Heart left ventricle (tissue), 7 donors: ENCODE measurements around the genes USP17L12 and USP17L25.

DNA sequence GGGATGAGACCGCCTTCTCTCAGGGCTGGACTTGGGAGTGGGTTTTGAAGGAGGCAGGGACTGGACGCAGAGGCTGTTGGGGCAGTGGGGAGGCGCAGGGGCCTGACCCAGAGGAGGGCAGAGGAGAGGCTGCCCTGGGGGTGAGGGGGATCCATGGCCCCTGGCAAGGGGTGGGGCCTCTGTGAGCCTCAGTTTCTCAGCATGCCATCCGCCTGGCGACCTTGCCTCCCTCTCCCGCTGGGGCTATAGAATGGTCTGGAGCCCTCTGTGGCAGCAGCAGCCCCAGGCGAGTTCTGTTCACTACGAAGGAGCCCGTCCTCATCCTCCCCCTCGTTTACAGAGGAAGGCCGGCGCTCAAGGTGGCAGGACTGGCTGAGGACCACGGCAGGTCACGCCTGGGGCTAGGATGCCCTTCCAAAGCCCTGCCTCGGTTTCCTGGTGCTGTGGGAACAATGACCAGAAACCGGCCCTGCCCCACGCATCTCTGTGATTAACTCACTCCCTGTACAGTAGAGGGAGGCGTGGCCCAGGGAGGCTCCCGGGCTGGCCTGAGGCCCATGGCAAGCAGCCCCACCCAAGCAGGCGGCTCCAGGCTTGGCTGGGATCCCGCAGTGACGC lies 16.1 kb upstream of the SH3TC1 start:
- PRO-cap, 6 experiments, result peak in 1 of 6 experiments; most common minus-strand start position 304 of the sequence (in 1)
- RAMPAGE, long total RNA, 2 experiments, result no peak in any of the 2 experiments
- RRBS, result 12% methylated on average over 7 of the region's 22 CpGs

DNA sequence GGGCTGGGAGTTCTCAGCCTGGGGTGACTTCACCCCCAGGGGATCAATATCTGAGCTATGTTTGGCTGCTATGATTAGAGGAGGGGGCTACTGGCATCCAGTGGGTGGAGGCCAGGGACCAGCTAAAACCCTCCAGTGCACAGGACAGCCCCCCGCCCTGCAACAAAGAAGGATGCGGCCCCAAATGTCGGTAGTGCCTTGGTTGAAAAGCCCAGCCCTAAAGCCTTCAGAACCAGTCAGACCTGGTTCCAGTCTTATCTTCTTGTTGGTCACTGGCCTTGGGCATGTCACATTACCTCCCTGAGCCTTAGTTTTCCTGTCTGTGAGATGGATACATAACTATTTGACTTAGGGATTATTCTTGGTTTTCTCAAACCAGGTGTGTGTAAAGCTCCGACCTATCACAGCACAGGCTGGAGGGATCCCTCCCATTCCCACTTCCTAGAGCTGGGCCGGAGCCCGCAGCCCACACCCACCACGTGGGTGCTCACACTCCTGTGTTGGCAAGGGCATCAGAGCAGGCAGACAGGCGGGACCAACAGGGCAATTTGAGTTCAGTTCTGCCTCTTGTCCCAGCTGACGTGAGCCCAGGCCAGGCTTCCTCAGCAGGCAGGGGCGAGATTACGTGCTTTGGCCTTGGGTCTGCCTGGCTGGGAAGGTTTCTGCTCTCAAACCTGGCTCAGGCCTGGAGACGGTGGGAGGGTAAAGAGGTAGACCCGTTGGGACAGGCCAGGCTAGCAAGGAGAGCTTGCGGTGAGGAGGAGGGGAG lies 952 bp upstream of the SH3TC1 start:
- PRO-cap, 6 experiments, result no peak in any of the 6 experiments
- RAMPAGE, long total RNA, 2 experiments, result no peak in any of the 2 experiments
- RRBS, result no CpG with 5 or more reads among the region's 14 CpGs

DNA sequence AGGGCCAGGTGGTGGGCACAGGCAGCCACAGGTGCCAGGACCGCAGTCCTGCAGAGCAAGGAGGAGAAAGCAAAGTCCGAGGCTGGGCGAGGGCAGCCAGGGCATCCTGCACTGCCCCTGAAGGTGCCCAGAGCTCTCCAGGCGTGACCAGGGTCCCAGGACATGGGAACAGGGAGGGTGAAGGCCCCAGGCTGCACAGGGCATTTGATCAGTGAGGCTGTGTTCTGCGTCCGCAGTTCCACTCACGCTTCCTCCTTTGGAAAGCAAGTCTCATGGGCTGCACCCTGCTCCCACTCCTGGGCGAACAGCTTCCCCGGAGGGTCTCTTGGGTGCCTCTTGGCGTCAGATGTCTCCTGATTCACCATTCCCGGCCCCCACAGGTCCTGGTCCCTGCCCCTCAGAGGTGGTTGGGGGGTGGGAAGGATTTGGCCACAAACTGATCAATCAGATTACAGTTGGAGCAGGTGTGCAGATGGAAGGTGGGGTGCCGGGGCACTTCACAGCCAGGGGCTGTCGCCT lies 3.1 kb downstream of the SH3TC1 start:
- PRO-cap, 6 experiments, result no peak in any of the 6 experiments
- RAMPAGE, long total RNA, 2 experiments, result no peak in any of the 2 experiments
- RRBS, result 93% methylated on average over 2 of the region's 13 CpGs

- PRO-cap, 6 experiments, result no peak in any of the 6 experiments
- RAMPAGE, long total RNA, 2 experiments, result no peak in any of the 2 experiments
- RRBS, result 100% methylated on average over 3 of the region's 20 CpGs
Measured at GRCh38 chr4:8218138-8218799, 19.2 kb downstream of the SH3TC1 start.

GRCh38 chr4:8222664-8223610 lies 23.8 kb downstream of the SH3TC1 start:
- PRO-cap, 6 experiments, result no peak in any of the 6 experiments
- RAMPAGE, long total RNA, 2 experiments, result no peak in any of the 2 experiments
- RRBS, result no CpG with 5 or more reads among the region's 17 CpGs

GRCh38 chr4:8309172-8309956 lies 39.8 kb downstream of the HTRA3 start:
- PRO-cap, 6 experiments, result peak in 1 of 6 experiments; most common minus-strand start chr4:8309313 (in 1)
- RAMPAGE, long total RNA, 2 experiments, result no peak in any of the 2 experiments
- RRBS, result 23% methylated on average over 7 of the region's 22 CpGs

GRCh38 chr4:8340673-8341408 lies 71.3 kb downstream of the HTRA3 start:
- PRO-cap, 6 experiments, result no peak in any of the 6 experiments
- RAMPAGE, long total RNA, 2 experiments, result no peak in any of the 2 experiments
- RRBS, result no CpG with 5 or more reads among the region's 13 CpGs

- PRO-cap, 6 experiments, result no peak in any of the 6 experiments
- RAMPAGE, long total RNA, 2 experiments, result no peak in any of the 2 experiments
- RRBS, result no CpG with 5 or more reads among the region's 14 CpGs
Measured at GRCh38 chr4:8357625-8358484, 82.7 kb downstream of the ACOX3 start.

GRCh38 chr4:8394149-8394653 lies 46.3 kb downstream of the ACOX3 start:
- PRO-cap, 6 experiments, result peak in 2 of 6 experiments; most common minus-strand start chr4:8394381 (in 2)
- RAMPAGE, long total RNA, 2 experiments, result no peak in any of the 2 experiments
- RRBS, result no CpG with 5 or more reads among the region's 23 CpGs

DNA sequence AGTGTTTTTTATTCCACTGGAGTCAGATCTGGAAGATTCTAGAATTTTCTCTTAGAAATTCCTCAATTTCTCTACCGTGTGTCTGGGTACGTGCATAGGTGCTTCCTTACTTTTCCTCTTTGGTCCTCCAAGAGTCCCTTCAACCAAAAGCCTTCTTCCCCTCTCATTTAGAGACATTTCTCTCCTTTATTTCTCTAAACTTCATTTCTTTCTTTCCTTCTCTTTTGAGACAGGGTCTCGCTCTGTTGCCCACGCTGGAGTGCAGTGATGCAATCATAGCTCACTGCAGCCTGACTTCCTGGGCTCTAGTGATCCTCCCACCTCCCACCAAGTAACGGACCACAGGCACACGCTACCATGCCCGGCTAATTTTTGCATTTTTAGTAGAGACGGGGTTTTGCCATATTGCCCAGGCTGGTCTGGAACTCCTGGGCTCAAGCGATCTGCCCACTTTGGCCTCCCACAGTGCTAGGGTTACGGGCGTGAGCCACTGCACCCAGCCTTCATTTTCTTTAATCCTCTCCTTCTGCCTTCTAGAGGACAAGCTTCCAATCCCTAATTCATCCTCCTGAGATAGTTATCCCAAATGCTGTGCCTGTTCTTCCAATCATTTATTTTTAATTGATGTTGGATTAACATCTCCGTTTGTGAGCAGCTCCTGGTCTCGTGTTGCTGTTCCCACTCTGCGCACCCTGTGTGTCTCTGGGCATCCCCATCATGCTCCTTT lies 42.1 kb downstream of the ACOX3 start:
- PRO-cap, 6 experiments, result no peak in any of the 6 experiments
- RAMPAGE, long total RNA, 2 experiments, result no peak in any of the 2 experiments
- RRBS, result no CpG with 5 or more reads among the region's 14 CpGs

GRCh38 chr4:8402546-8403141 lies 37.9 kb downstream of the ACOX3 start:
- PRO-cap, 6 experiments, result peak in 1 of 6 experiments; most common plus-strand start chr4:8402941 (in 1); most common minus-strand start chr4:8402877 (in 1)
- RAMPAGE, long total RNA, 2 experiments, result no peak in any of the 2 experiments
- RRBS, result no CpG with 5 or more reads among the region's 17 CpGs

DNA sequence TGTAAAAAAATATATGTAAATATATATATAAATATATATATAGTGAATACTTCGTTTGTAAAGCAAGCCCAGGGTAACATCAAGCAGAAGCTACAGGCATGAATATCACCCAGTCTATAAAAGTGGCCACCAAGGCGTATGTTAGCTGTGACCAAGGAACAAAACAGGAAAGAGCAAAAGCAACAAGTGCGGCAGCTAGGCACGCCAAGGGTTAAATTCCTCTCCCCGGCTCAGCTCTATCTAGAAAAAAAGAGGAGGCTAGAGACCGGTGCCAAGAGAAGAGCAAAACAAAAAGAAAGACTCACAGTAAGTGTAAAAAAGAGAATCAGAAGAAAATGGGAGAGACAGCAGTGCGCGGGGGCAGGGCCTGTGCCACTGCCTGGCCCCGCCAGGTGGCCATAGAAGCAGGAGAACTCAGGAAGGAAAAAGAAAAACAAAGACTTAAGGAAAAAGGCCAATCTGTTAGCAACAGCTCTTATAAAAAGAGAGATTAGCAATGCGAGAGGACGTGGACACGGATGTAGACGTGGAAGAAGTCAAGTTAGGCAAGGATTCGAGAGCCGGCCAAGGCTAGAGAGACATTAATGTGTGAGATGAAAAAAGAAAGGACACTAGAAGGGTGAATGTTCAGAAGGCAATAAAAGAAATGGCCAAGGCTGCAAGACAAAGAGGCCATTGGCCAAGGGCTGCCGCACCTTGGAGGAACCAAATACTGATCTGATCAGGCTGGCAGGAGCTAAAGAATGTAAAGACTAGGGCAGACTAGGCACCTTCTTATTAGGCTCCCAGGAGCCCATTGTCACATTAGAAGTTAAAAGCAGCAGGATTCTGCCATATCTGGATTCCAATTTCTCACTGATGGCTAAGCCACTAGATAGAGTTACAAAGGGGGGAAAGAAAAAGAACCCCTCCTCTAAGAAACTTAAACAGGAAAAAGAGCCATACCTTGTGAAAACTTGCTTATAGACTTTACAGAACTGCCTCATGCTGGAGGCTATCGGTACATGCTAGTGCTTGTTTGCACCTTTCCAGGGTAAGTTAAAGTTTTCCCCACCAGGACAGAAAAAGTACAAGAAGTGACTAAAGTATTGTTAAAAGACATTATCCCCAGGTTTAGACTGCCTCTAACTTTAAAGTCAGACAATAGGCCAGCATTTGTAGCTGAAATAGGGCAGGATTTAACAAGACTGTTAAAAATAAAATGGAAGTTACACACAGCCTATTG lies 3.0 kb downstream of the ACOX3 start:
- PRO-cap, 6 experiments, result peak in 2 of 6 experiments; most common plus-strand start position 478 of the sequence (in 2)
- RAMPAGE, long total RNA, 2 experiments, result no peak in any of the 2 experiments
- RRBS, result no CpG with 5 or more reads among the region's 17 CpGs

DNA sequence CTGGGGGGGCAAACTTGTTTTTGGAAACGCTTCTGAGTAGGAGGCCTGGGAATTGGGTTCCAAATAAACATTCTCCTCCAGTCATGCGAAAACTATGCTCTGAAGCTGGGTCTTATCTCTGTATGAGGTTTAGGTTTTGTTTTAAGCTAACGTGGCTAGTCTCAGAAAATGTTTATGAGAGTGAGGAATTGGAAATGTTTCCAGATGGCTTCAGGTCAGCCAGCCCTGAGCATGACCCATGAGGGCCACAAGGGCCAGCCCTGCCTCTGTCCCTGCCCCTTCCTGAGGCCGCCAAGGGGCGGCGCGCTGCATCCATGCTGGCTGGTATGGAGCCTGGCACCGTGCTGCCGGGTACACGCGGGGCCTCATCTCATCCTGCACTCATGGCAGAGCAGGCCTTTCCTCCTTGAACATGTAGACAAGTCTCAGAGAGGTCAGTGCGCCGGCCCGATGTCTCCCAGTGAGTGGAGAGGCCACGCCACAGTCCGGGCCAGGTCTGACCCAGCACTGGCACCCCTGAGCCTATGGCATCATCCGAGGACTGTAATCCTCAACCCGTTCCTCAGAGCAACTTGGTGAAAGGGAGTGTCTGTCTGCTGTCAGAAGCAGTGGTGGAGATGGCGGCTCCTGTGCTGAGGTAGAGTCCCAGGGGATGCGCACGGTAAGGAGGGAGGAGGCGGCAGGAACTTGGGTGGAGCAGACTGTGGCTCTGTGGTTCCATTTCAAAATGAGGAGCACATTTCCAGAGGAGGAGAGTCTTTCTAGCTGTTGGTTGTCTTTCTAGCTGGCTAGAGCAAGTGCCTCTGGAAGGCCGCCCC lies 32.6 kb downstream of the TRMT44 start:
- PRO-cap, 6 experiments, result no peak in any of the 6 experiments
- RAMPAGE, long total RNA, 2 experiments, result no peak in any of the 2 experiments
- RRBS, result 43% methylated on average over 5 of the region's 23 CpGs

DNA sequence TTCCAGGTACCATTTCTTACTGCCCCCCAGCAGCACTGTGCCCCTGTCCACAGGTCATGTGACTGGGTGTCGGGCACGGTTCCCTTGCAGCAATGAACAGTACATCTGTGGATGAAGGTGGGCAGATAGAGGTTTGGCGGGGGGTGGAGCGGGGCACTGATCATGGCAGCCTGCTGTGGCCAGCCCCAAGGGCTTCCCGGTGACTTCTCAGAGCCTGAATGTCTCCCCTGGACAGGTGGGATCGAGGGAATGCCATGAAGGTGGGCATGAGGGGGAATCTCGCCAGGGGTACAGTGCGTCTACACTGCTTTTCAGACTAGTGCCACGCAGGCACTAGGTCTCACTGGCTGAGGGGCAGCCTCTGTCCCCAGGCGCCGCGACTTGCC lies 37.9 kb downstream of the TRMT44 start:
- PRO-cap, 6 experiments, result no peak in any of the 6 experiments
- RAMPAGE, long total RNA, 2 experiments, result no peak in any of the 2 experiments
- RRBS, result no CpG with 5 or more reads among the region's 12 CpGs

DNA sequence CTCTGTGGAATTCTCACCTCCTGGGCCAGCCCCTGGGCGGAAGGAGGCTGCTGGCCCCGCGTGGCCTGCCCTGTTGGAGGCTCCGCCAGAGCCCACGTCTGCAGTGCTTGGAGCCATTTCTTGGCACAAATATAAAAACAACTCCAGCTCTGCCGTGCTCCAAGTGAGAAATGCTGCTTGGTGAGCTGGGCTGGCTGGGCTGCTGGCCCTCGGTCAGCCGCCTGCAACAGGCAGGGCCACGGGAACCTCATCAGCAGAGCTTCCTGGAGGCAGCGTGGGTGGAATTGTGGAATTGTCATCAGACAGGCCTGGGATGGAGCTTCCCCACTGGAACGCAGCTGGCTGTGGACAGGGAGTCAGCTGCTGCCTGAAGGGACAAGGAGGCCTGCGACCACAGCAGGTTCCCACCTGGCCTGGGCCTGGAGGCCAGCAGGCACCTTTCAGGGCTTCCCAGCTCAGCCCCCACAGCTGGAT lies 66.1 kb downstream of the TRMT44 start:
- PRO-cap, 6 experiments, result no peak in any of the 6 experiments
- RAMPAGE, long total RNA, 2 experiments, result no peak in any of the 2 experiments
- RRBS, result no CpG with 5 or more reads among the region's 12 CpGs

- PRO-cap, 6 experiments, result no peak in any of the 6 experiments
- RAMPAGE, long total RNA, 2 experiments, result no peak in any of the 2 experiments
- RRBS, result no CpG with 5 or more reads among the region's 11 CpGs
Measured at GRCh38 chr4:8956178-8956597, 84.5 kb upstream of the HMX1 start.

DNA sequence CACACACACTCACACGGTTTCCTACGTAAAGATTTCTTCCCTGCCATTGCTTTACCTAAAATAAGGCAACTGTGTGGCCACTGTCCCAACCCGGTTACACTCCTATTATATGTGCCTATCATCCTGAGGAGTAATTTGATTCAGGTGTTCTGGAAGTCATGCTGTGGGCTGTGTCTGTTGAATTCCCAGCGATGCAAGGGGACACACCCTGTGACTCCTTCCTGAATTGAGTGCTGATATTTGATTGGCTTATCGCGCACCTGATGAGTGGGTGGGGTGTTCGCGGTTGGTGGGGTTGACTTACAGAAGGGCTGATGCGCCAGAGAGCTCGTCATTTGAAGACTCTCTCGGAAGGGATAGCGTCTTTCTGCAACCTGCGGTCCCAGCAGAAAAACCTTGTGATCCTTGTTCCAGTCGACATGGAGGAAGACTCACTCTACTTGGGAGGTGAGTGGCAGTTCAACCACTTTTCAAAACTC lies at the start of gene USP17L12:
Gene USP17L12 (plus strand): TSS at position 420 of the 479 bp plus-strand sequence.
- PRO-cap, 6 experiments, result no peak in any of the 6 experiments
- RAMPAGE, long total RNA, 2 experiments, result no peak in any of the 2 experiments
- RRBS, result no CpG with 5 or more reads among the region's 14 CpGs

DNA sequence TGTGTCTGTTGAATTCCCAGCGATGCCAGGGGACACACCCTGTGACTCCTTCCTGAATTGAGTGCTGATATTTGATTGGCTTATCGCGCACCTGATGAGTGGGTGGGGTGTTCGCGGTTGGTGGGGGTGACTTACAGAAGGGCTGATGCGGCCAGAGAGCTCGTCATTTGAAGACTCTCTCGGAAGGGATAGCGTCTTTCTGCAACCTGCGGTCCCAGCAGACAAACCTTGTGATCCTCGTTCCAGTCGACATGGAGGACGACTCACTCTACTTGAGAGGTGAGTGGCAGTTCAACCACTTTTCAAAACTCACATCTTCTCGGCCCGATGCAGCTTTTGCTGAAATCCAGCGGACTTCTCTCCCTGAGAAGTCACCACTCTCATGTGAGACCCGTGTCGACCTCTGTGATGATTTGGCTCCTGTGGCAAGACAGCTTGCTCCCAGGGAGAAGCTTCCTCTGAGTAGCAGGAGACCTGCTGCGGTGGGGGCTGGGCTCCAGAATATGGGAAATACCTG lies at the start of gene USP17L25:
Gene USP17L25 (plus strand): TSS at position 252 of the 517 bp plus-strand sequence.
- PRO-cap, 6 experiments, result no peak in any of the 6 experiments
- RAMPAGE, long total RNA, 2 experiments, result no peak in any of the 2 experiments
- RRBS, result no CpG with 5 or more reads among the region's 19 CpGs

DNA sequence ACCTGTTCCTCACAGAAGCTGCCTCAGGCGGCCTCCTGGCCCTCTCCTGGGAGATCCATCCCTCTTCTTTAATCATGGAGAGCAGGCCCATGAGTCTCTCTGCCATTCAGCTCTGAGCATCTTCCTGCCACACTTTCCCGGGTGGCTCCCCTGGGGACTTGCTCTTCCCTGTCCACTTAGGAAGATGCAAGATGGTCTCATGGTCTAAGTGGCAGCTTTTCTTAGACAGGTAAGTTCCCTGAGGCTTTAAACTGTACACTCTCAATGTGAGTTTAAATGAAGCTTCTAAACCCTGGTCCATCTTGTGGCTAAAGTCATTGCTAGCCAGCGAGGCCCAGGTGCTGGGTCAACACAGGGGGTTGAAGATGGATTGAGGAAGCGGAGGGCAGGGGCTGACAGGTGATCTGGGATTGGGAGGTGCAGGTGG lies 98.5 kb downstream of the DRD5 start:
- PRO-cap, 6 experiments, result peak in 1 of 6 experiments; most common minus-strand start position 177 of the sequence (in 1)
- RAMPAGE, long total RNA, 2 experiments, result no peak in any of the 2 experiments
- RRBS, result no CpG with 5 or more reads among the region's 4 CpGs

GRCh38 chr4:9989832-9990257 lies 31.5 kb downstream of the SLC2A9 start:
- PRO-cap, 6 experiments, result peak in 3 of 6 experiments; most common minus-strand start chr4:9990009 (in 3)
- RAMPAGE, long total RNA, 2 experiments, result no peak in any of the 2 experiments
- RRBS, result no CpG with 5 or more reads among the region's 5 CpGs